HEK293 (cell line): ENCODE data around the gene APOA5.

- PRO-cap: no peak
- RRBS, 2 experiments: no CpG with 5 or more reads among the region's 8 CpGs
These were observed 22.0 kb downstream of the ZBTB16 start for GRCh38 chr11:114081325-114082165.

DNA sequence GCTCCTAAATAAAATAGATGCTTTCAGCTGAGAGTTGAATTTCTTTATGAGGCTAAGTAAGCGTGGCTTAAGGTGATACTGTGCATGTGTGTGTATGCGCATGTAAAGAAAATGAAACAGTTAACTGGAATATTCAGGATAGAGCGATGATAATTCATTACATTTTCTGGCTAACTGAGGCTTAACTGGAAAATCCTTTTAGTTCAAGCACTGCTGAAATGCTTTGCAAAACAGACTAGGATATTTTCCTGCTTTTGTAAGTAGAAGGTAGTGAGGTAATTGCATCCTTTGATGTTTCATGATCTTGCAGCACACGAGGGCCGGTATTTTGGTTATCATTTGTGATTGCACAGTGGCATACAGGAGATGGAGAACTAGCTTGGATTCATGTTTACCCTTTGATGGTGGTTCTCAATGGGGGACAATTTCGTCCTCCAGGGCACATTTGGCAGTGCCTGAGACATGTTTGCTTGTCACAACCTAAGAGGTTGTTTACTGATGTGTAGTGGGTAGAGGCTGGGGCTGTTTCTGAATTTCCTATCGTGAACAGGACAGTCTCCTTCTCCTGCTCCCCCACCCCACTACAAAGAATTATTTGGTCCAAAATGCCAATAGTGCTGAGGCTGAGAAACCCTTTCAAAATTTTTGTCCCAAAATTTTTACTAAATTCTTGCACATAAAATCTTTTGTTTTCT lies 71.4 kb downstream of the ZBTB16 start:
- PRO-cap: no peak
- RRBS, 2 experiments: no CpG with 5 or more reads among the region's 7 CpGs

DNA sequence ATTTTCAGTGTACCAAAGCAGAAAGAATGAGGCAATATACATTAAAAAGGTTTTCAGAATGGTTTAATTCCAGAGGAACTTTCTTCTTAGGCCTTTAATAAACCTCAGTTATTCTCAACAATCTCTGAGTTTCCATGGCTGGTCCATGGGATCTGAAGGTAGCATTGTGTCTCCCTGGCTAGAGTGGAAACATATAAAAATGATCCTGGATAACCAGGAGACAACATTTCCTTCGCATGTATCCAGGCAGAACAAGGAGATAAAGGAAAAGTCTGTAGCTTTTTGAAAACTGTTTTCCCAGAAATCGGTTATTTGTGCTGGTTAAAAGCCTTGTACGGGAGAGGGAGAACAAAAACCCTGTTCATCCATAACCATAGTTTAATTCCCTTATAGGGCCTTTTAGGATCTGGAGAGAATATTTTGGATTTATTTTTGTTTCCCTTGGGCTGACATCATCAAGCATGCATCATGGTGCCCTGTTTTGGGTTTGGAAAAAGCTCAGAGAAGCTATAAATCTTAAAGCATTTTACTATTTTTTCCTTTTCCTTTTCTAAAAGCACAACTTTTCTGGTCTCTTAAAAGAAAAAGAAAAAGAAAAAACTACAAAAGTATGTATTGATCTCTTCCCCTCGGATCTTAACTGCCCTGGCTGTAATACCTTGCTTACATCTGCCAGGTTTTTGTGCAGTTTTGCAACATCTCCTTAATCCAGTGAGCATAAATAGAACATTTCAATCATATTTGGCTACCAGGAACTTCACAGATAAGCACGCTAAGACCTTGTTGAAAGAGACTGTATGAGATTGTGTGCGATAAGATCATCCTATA lies 87.8 kb downstream of the ZBTB16 start:
- PRO-cap: no peak
- RRBS, 2 experiments: no CpG with 5 or more reads among the region's 6 CpGs

DNA sequence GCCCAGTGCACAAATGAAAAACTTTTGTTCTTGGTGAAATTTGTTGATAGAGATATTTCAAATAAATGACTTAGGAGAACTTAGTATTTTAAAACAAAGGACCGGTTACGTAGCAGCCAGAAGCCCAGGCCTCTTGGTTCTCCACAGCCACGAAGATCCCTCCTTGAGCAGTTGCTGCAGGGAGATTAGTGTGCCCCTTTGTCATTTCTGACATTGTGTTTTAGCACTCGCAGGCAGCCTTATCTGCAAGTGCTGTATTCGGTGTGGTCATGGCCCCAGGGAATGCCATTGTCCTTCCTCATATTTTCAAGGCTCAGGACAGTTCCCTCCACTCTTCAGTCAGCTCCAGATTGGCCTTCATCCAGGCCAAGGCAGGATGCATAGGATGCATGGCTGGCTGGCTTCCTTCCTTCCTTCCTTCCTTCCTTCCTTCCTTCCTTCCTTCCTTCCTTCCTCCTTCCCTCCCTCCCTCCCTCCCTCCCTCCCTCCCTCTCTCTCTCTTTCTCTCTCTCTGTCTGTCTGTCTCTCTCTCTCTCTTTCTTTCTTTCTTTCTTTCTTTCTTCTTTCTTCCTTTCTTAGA lies 88.5 kb downstream of the ZBTB16 start:
- PRO-cap: no peak
- RRBS, 2 experiments: no CpG with 5 or more reads among the region's 5 CpGs

DNA sequence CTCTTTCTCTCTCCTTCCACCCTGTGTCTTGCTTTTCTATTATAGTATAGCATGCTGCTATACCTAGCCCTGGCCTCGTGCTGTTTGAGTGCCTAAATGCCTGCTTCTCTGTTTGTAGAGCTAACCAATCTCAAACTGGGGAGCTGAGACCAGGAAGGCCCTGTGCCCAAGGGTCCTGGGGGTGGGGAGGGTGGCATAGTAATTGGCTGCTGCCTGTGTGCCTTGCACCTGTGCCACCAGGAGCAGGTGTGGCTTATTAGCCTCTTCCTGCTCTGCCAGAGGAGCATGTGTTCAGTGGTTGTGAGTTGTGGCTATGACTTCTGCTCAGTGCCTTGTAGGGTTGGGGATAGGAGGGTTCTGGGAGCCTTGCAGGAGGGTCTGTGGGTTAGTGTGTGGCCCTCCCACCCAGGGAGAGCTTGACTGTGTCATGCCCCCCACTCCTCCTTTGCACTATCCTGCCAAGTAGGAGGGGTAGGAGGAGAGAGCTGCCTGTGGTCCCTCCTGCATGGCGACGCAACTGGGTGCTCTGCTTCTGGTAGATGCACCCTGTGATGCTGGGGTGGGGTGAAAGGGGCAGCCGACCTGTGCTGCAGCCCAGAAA lies 109.2 kb downstream of the ZBTB16 start:
- PRO-cap: no peak
- RRBS, 2 experiments: no CpG with 5 or more reads among the region's 4 CpGs

GRCh38 chr11:114178921-114179696 lies 117.1 kb upstream of the NNMT start:
- PRO-cap: no peak
- RRBS, 2 experiments: no CpG with 5 or more reads among the region's 6 CpGs

DNA sequence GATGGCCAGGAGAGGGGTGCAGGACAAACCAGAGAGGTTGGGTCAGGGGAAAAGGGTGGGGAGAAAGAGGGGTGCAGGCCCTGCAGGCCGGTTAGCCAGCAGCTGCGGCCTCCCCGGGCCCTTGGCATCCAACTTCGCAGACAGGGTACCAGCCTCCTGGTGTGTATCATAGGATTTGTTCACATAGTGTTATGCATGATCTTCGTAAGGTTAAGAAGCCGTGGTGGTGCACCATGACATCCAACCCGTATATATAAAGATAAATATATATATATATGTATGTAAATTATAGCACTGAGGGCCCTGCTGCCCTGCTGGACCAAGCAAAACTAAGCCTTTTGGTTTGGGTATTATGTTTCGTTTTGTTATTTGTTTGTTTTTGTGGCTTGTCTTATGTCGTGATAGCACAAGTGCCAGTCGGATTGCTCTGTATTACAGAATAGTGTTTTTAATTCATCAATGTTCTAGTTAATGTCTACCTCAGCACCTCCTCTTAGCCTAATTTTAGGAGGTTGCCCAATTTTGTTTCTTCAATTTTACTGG lies 41.3 kb upstream of the NNMT start:
- PRO-cap: no peak
- RRBS, 2 experiments: no CpG with 5 or more reads among the region's 10 CpGs

DNA sequence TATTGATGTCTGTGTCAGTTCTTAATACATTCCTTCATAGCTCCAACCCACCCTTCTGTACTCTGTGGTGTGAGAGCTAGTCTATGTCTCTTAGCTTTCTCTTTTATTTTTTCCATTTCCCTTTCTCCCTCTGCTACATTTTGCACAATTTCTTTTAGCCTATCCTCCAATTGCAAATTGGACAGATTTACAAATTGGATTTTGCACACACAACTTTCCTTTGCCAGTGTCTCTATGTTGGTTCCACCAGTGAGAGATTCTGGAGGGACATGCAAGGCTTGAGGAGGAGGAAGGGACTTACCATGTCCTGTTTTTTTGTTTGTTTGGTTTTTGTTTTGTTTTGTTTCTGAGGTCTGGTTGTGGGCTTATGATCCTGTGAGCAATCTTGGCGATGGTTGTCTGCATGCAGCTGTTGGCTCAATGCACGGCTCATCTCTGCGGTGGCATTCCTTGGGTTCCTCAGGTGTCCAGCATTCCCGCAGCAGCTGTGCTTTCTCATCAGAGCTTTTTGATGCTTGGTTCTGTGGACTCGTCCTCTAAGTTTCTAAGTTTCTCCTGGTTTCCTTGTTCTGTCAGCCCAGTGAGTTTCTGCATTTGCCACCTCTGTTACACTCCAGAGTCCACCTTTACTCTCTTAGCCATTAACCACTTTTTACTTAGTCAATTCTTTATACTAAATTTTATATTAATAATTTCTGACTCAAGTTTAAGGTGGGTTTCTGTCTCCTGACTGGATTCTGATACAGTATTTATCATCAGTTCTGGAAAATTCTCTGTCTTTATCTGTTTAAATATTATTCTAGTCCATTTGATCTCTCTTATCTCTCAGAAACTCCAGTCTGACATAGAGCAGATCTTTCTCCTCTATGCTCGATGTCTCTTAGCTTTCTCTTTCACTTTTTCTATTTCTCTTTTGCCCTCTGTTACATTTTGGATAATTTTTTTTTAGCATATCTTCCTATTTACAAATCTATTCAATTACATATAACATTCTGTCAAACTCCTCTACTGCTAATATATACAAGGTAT lies 4.7 kb upstream of the NNMT start:
- PRO-cap: no peak
- RRBS, 2 experiments: no CpG with 5 or more reads among the region's 6 CpGs

- PRO-cap: no peak
- RRBS, 2 experiments: no CpG with 5 or more reads among the region's 17 CpGs
These were observed 19.7 kb downstream of the NNMT start for GRCh38 chr11:114315567-114316576.

- PRO-cap: no peak
- RRBS, 2 experiments: no CpG with 5 or more reads among the region's 5 CpGs
These were observed 21.5 kb downstream of the NNMT start for GRCh38 chr11:114317613-114318128.

DNA sequence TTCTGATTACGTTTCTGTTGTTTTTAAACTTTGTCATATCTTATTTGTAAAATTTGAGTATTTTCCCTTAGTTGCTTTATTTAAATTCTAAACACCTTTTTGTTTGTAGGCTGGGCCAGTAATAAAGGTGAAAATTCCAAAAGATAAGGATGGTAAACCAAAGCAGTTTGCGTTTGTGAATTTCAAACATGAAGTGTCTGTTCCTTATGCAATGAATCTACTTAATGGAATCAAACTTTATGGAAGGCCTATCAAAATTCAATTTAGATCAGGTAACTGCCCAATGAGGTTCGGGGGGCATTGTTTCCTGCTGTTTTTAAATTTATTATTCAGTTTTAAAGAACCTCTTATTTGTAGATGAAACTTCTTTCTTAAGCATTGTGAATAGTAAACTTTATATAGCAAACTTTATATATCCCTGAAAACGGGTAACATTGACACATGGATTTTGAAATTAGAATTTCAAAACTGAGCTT lies 1.2 kb downstream of the RBM7 start:
- PRO-cap: no peak
- RRBS, 2 experiments: no CpG with 5 or more reads among the region's 4 CpGs

GRCh38 chr11:114440315-114440816 lies 1.1 kb downstream of the REXO2 start:
- PRO-cap: no peak
- RRBS, 2 experiments: no CpG with 5 or more reads among the region's 7 CpGs

DNA sequence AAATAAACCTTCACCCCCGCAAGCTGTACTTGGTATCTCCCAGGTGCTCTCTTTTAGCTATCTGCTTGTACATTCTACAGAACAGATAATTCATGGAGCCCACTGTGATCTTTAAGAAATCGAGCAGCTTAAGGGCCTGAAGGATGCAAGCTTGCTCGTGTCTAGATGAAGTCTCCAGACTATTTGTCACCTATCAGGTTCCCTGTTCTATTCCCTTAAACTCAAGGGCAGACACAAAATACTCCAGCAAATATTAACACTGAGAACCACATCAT lies 752 bp downstream of the NXPE4 start:
- PRO-cap: no peak
- RRBS, 2 experiments: no CpG with 5 or more reads among the region's 3 CpGs

- PRO-cap: no peak
- RRBS, 2 experiments: no CpG with 5 or more reads among the region's 6 CpGs
These were observed 121.2 kb downstream of the NXPE2 start for GRCh38 chr11:114799556-114799931.

- PRO-cap: bidirectional peak, plus-strand start at chr11:115504673, minus-strand start at chr11:115504415; bidirectional peak, plus-strand start at chr11:115504780, minus-strand start at chr11:115504843; bidirectional peak, plus-strand start at chr11:115505049, minus-strand start at chr11:115504906
- RRBS, 2 experiments: 0 to 3% methylated on average over 2 to 4 of the region's 47 CpGs
These were observed 482 bp upstream of the CADM1 start for GRCh38 chr11:115504541-115505253.

GRCh38 chr11:116563407-116563810 lies 209.4 kb downstream of the BUD13 start:
- PRO-cap: no peak
- RRBS, 2 experiments: no CpG with 5 or more reads among the region's 7 CpGs

DNA sequence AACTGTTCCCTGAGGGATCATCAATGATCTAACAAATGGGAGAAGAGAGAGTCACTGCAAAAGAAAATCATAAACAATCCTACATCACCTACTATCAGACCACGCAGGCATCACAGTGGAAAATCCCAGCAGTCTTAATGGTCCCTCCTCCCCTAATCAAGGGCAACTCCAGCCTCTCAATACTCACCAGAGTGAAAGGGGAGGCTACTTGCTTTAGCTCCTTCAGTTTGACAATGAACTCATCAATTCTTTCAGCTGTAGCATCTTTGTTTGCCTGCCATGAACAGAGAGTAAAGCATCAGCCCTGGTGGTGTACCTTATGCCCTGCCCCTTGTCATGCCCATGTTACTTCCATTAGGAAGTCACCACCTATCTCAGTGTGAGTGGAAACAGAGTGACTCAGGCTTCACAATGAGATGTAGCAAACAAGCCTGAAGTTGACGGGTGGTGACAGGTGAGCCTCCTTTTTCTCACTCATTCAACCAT lies 2.2 kb downstream of the ZPR1 start:
- PRO-cap: no peak
- RRBS, 2 experiments: no CpG with 5 or more reads among the region's 2 CpGs

- PRO-cap: no peak
- RRBS, 2 experiments: no CpG with 5 or more reads among the region's 10 CpGs
These were observed at the start of gene APOA5 for GRCh38 chr11:116791588-116791923. TSS of gene APOA5 (minus strand) at chr11:116791879.

- PRO-cap: no peak
- RRBS, 2 experiments: no CpG with 5 or more reads among the region's 11 CpGs
These were observed 2.7 kb downstream of the APOA1 start for GRCh38 chr11:116834728-116835102.

- PRO-cap: no peak
- RRBS, 2 experiments: no CpG with 5 or more reads among the region's 7 CpGs
These were observed 6.5 kb upstream of the APOA1 start for GRCh38 chr11:116843796-116844532.